Measurements from ENCODE around the genes FNDC1 and IGF2R.

DNA sequence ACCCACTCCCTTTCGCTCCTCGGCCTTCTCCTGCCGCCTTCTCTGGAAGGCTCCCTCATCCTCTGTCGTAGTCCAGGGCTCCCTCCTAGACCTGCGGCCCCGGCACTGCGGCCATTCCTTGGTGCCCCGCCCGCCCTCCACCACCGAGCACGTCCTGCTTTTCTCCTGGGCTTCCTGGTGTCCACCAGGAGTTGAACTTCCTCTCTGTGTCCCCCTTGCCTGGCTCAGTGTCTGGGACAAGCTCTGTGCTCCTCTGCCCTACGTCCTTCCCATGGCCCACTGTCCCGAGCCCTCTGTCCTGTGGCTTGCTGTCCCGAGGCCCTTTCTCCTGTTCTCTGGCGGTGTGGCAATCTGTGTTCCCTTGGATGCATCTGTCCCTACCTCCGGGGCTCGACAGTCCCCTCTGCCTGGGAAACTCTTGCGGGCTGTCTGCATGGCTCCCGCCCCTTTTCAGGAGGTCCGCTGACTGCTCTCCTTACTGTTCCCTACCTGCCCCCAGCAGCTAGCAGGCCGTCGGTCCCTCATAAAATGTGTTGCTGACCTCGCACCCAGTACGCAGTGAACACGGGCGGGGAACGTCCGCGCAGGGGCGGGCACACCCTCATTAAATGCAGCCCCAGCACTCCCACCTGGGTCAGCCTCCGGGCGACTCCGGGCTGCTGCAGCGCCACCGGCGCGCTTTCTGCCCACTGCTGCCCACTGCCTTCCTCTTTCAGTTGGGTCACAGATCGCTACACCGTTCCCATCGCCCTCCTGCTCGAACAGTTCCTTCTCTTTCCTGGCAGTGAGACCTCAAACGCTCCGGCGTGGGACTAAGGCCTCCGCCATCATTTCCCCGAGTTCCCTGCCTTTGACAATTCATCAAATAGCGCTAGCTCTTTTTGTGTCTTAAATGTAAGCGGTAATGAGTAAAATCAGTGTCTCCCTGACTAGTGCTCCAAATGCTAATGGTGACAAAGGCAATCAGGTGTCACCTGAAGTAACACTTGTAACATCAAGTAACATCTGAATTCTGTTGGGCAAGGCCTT, 60.6 kb downstream of the RSPH3 start:
- PRO-cap: no peak
- RAMPAGE, long total RNA: no peak

GRCh38 chr6:159062054-159062971, 17.5 kb upstream of the TAGAP start:
- PRO-cap: no peak
- RAMPAGE, long total RNA: no peak

DNA sequence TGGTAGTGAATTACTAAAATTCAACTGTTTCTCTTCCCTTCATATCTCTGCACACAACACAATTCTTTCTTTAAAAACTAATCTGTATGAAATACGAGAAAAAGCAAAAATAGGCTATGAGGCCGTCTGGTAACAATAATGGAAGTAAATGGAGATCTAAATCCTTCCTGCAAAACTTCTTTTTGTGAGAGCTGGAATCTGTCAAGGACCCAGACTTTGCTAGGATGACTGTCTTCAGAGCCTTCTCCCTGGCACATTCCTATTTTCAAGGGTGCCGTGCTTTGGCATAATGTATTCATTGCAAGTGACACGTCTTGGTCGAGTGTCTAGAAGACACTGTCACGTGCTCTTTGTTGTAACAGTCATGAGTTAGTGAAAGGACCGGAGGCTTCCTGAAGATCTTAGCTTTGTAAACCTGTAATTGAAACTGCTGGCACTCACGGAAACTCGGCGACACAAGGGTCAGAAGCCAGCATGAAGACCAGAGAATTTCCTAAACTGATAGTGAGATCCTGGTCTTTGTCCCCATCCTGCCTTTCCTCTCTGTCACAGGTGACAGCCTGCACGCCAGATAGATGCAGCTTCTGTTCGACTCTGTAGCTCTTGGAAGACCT, 19.6 kb upstream of the TAGAP start:
- PRO-cap: no peak
- RAMPAGE, long total RNA: no peak

GRCh38 chr6:159168336-159169565, at the start of gene FNDC1:
Gene FNDC1, plus strand, starts transcription at chr6:159169400.
- PRO-cap: bidirectional peak, plus-strand start at chr6:159169400, minus-strand start at chr6:159169142
- RAMPAGE, long total RNA: no peak

GRCh38 chr6:159490687-159490995, 202.4 kb downstream of the SOD2 start:
- PRO-cap: no peak
- RAMPAGE, long total RNA: no peak

GRCh38 chr6:159788752-159789335, 558 bp downstream of the TCP1 start:
- PRO-cap: no peak
- RAMPAGE, long total RNA: no peak

DNA sequence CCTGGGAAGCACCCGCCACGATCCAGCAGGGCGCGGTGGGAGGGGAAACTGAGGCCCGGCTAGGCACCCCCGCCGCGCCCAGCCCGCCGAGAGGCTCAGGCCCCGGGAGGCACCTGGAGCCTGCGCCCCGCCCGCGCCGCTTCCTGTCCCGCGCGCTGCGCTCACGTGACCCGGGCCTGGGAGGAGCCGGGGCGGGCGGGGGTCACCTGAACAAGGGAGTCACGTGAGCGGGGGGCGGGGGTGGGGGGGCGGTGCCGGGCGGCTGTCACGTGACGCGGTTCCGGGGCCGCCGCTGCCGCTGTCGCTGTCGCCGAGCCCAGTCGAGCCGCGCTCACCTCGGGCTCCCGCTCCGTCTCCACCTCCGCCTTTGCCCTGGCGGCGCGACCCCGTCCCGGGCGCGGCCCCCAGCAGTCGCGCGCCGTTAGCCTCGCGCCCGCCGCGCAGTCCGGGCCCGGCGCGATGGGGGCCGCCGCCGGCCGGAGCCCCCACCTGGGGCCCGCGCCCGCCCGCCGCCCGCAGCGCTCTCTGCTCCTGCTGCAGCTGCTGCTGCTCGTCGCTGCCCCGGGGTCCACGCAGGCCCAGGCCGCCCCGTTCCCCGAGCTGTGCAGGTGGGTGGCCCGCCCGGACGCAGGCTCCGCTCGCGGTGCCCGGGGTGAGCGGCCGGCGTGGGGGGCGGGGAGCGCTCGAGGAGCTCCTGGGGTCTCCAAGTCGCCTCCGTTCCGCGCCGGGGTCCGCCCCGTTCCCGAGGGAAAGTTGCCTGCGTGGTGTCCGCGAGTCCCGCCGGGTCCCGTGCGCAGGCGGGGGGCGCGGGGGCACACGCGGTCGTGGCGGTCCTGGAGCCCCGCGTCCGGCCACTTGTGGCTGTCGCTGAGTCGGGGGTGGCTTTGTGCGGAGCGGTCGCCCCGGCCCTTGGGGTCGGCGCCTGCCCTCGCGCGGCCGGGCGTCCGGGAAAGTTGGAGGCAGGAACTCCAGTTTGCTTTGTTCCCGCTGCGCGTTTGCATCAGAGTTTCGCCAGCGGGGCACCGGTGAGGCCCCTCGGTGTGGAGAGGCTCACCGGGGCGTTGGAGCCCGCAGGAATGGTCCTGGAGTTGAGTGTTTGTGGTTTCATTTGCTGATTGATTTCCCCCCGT, at the start of gene IGF2R:
Gene IGF2R, plus strand, starts transcription at position 295 of the 1,130 bp plus-strand sequence.
- PRO-cap: bidirectional peak, plus-strand start at position 301 of the sequence, minus-strand start at position 142 of the sequence
- RAMPAGE, long total RNA: no peak

- PRO-cap: no peak
- RAMPAGE, long total RNA: no peak
These were observed 67.6 kb downstream of the IGF2R start for GRCh38 chr6:160036233-160037184.

GRCh38 chr6:160037581-160038416, 68.9 kb downstream of the IGF2R start:
- PRO-cap: no peak
- RAMPAGE, long total RNA: no peak

DNA sequence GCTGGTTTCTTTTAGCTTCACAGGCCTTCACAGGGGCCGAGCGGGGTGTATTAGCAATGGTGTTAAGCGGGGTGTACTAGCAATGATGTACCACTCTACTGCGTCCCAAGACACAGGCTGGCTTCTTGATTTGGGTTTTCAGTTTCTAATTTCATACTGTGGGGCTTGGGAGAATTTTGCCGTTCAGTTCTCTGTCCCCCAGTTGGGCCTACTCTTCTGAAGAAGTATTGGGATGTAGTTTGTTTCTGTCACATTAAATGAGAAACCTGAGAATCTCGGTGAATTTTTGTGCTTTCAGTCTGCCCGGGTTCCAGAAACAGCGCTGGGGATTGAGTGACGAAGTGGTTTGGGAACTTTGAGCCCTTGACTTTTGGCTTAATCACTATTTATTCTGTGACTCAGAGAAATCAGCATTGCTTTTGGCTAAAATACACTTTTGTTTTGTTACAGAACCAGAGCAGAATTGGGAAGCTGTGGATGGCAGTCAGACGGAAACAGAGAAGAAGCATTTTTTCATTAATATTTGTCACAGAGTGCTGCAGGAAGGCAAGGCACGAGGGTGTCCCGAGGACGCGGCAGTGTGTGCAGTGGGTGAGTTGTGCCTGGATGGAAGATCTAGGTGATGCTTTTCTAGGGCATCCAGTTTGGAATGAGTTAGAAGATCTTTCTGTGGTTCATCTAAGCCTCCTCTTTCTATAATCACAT, 74.0 kb downstream of the IGF2R start:
- PRO-cap: no peak
- RAMPAGE, long total RNA: no peak

GRCh38 chr6:160110045-160110874, 11.4 kb upstream of the SLC22A1 start:
- PRO-cap: no peak
- RAMPAGE, long total RNA: no peak

GRCh38 chr6:160124793-160125402, 3.3 kb downstream of the SLC22A1 start:
- PRO-cap: no peak
- RAMPAGE, long total RNA: no peak

- PRO-cap: no peak
- RAMPAGE, long total RNA: no peak
These were observed 6.3 kb downstream of the SLC22A1 start for GRCh38 chr6:160127844-160128366.

DNA sequence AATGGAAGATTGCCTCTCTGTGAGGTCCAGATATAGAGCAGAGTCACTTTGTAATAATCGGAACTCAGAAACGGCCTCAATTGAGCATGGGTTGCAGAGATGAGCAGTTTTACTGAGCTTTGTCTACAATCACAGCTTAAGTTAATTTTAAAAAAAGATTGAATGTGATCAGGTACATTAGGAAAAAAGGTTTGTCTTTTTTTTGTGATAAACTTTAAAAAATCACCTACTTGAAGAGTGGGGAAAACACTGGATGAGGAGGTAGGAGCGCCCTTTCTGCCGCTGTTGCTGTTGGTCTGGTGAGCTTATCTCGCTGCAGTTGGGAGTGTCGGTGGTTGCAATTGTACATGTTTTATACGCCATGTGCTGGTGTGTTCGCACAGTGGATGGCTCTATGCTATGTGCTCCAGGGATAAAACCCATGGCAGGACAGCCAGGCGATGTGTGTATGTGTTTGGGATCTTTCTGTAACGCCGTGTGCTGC, 1.5 kb downstream of the SLC22A3 start:
- PRO-cap: no peak
- RAMPAGE, long total RNA: no peak

GRCh38 chr6:160351757-160352168, 3.6 kb downstream of the SLC22A3 start:
- PRO-cap: no peak
- RAMPAGE, long total RNA: no peak

DNA sequence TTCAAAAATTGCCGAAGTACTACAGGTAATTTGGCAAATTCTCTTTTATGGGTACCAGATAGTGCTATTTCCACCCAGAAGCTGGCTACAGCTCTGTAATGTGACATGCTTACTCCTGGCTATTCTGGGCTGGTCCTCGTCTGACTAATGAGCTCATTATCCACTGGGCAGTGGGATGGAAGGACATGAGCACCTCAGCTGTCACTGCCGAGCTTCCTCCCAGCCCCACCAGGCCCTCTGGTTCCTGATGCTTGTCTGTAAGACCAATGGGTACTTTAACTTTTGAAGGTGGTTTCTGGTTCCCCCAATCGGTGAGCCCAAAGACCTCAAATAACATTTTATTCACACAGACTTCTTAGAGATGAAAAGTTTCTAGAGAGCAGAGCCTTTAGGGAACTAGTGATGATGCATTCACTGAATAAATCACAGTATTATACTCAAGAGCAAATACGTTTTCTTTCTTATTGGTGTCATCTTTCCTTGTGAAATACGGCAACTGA, 80.7 kb downstream of the SLC22A3 start:
- PRO-cap: no peak
- RAMPAGE, long total RNA: no peak

DNA sequence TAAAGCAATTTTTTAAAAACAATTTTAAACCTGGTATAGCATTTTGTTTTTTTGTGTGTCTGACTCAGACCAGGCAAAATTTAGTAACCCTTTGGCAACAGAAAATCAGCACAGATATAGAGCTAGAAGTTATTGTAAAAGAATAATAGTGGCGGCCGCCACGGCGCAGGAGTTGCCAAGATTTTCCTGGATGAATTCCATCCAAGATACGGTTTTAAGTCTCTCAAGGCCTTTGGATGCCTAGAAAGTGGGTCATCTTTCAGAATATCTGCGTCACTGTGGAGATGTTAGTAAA, 82.9 kb downstream of the SLC22A3 start:
- PRO-cap: no peak
- RAMPAGE, long total RNA: no peak

- PRO-cap: no peak
- RAMPAGE, long total RNA: no peak
These were observed 156.7 kb downstream of the LPA start for GRCh38 chr6:160507200-160507913.

GRCh38 chr6:160740631-160741587, 38.9 kb downstream of the PLG start:
- PRO-cap: no peak
- RAMPAGE, long total RNA: no peak

DNA sequence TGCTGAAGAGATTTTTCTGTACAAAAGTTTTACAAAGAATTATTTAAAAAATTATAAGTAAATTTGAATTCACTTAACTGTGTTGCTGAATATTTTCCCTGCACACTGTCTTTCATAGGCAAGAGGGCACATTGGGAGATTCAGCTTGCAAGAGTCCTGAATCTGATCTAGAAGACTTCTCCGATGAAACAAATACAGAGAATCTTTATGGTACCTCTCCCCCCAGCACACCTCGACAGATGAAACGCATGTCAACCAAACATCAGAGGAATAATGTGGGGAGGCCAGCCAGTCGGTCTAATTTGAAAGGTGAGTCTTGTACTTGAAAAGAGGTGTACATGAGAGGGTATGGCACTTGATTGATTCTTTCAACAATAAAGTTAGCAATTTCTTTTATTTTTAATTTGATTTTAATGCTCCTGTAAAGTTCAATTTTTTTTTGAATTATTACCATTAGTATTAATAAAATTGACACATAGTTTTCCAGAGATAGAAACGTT, 42.6 kb downstream of the MAP3K4 start:
- PRO-cap: no peak
- RAMPAGE, long total RNA: no peak

Data from Karpas-422 (cell line).